Trachea (tissue), 1 donor: ENCODE data around the gene SNAP29.

- PRO-cap = no peak
Measured at GRCh38 chr22:19772391-19773466, 12.2 kb downstream of the TBX1 start.

DNA sequence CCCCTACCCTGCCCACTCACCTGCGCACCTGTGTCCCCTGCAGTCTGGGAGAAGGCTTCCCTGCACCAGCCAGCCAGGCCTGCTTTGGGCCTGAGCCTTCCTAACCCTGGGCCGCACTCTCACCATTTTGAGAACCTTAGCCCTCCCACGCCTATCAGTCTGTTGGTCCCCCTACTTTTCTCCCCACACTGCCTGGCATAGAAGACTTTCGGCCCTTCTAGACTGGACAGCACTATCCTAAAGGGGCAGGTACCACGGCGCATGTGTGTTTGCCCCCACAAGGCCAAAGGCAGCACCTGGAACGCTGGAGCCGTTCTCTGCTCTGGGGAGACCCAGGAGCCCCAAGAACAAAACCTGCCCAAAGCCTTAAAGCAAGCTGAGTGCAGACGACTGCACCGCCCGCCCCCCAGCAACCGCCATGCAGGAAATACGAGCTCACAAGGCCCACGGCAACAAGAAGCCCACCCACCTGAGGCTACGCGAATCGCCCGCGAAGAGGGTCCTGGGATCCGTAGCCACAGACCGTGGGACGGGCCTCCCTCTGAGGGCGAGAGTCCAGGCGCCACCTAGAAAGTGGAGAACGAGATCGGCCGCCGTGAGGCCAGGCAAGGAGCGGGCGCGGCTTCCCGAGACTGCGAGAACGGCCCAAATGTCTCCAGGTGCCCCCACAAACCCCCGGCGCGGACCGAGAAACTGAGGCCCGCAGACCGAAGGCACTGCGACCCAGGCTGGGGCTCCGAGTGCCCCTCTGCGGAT lies 522 bp downstream of the GNB1L start:
- PRO-cap = no peak

DNA sequence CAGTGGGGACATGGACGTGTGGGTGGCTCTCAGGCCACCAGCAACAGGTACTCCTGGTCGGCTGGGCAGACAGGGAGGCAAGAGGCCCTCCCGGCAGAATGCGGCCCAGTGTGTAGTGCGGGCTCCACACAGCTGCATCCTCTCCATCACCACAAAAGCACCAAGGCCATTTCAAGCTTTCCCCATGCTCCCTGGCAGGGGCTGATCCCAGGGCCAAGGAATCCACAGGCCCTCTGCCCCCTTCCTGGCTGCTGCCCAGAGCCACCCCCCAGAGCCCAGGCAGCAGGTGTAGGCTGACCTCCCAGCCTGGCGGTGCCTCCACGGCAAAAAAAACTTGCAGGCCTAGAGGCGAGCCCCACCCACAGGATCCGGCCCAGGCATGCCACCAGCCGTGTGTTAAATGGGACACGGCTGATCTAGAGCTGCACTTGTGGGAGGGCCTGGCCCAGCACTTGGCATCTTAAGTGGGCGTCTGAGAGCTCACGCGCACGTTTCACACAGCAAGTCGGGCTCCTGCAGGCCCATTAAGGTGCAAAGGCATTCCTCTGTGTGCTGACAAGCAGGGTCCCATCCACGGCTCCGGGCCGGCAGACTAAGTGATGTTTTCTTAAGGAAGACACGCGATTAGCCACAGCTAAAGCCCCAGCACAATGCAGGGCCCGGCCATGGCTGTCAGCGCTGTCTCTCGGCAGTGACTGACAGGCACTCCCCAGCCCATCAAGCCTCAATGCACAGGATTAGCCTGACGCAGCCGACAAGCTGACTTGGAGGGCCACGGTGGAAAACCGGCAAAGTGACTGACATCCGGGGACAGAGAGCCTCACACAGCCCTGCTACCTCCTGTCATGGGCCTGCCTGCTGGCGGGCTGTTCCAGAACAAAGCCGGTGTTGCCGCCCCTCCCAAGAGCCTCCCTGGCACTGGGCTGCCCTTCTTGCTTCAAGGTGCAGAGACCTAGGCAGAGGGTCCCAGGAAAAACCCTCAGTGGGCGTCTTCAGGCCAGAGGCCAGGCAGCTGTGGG lies 19.9 kb upstream of the GNB1L start:
- PRO-cap = no peak

DNA sequence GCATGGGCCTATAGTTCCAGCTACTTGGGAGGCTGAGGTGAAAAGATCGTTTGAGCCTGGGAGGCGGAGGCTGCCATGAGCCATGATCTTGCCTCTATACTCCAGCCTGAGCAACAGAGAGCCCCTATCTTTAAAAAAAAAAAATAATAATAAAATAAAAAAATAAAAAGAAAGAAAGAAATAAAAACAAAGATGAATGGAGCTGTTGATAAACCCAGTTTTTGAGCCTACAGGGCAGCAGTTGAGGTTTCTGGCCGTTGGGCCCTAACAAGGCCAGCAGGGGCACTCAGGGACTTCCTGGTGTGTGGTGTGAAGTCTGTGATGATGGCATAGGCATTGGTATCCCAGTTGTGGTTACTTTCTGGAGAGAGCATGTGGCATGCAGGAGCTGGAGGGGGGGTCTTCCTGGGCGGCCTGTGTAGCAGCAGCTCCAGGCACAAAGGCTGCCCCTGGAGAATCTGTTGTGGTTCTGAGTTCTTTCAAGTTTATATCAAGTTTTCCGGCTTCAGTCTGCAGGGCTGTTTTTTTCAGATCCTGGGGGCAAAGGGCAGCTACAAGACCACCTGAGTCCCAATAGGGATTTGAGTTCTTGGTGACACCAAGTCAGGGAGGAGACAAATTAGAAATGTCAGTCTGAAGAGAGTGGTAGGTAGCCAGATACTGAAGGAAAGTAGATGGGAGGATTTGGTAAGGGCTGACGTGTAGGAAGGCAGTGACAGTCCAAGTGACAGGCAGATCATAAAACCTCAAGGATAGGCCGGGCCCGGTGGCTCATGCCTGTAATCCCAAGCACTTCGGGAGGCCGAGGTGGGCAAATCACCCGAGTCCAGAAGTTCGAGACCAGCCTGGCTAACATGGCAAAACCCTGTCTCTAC lies 2.1 kb upstream of the TXNRD2 start:
- PRO-cap = no peak

- PRO-cap = no peak
Measured at GRCh38 chr22:19970863-19972019, 29.6 kb upstream of the TXNRD2 start.

GRCh38 chr22:19984195-19984648 lies 32.4 kb downstream of the ARVCF start:
- PRO-cap = no peak

GRCh38 chr22:19998138-19998535 lies 18.5 kb downstream of the ARVCF start:
- PRO-cap = no peak

DNA sequence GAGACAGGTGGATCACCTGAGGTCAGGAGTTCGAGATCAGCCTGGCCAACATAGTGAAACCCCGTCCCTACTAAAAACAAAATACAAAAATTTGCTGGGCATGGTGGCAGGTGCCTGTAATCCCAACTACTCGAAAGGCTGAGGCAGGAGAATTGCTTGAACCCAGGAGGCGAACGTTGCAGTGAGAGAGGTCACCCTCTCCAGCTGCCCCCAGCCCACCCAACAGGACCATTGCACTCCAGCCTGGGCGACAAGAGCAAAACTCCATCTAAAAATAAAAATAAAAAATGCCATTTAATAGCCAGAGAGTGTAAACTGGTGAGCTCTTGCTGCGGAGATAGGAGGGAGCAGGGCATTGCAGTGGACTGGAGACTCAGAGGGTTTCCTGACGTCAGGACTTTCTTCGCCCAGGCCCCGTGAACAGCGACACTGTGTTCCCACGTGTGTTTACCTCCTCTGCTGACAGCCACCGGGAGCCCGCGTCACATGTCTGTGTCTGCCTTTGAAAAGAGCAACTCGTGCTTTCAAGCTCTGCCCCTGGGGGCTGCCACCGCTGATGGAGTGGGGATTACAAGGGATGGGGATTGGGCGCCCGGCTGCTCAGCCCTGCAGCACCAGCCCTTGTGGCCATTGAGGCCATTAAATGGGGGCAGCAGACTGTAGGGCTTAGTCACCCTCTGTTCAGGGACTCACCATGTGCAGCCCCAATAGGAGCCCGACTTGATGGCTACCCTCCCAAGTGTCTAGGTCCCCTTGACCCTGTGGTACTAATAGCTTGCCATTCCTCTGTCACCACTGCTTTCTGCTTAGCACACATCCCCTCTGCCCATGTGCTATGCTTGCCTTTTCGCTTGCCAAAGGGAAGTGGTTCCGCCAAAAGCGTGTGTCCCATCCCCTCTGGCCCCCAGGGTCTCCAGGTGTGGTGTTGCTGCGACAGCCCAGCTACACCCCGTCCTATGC lies 3.3 kb downstream of the TANGO2 start:
- PRO-cap = no peak

- PRO-cap = no peak
Measured at GRCh38 chr22:20143126-20143819, 7.6 kb downstream of the CCDC188 start.

GRCh38 chr22:20235513-20235946 lies 32.6 kb downstream of the RTN4R start:
- PRO-cap = no peak

DNA sequence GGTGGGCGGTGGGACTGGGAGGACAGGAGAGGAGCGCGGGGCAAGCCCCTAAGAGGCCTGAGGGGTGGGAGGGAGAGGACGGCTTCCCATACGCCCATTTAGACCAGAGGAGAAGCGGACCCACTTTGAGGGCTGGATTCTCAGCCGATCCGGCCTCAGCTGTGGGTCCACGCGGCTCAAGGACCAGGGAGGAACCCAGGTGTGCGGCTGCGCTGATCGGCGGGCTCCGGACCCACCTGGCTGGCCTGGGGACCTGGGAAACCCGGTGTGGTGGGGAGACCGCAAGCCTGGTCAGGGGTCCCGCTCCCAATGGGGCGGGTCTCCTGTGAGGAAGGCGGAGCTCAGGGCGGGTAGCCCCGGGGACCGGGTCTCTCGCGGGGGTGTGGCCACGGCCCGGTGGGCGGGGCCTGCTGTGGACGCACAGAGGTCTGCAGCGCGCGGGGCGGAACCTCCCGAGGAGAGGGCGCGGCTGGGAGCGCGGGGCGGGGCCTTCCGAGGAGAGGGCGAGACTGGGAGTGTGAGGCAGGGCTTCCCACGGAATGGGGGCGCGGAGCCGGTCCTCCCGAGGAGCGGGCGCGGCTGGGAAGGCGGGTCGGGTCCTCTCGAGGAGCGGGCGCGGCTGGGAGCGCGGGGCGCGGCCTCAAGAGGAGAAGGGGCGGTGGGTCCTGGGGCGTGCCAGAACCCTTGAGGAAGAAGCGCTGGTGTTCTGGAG lies 21.1 kb downstream of the DGCR6L start:
- PRO-cap = unidirectional peak, plus-strand start at position 455 of the sequence

DNA sequence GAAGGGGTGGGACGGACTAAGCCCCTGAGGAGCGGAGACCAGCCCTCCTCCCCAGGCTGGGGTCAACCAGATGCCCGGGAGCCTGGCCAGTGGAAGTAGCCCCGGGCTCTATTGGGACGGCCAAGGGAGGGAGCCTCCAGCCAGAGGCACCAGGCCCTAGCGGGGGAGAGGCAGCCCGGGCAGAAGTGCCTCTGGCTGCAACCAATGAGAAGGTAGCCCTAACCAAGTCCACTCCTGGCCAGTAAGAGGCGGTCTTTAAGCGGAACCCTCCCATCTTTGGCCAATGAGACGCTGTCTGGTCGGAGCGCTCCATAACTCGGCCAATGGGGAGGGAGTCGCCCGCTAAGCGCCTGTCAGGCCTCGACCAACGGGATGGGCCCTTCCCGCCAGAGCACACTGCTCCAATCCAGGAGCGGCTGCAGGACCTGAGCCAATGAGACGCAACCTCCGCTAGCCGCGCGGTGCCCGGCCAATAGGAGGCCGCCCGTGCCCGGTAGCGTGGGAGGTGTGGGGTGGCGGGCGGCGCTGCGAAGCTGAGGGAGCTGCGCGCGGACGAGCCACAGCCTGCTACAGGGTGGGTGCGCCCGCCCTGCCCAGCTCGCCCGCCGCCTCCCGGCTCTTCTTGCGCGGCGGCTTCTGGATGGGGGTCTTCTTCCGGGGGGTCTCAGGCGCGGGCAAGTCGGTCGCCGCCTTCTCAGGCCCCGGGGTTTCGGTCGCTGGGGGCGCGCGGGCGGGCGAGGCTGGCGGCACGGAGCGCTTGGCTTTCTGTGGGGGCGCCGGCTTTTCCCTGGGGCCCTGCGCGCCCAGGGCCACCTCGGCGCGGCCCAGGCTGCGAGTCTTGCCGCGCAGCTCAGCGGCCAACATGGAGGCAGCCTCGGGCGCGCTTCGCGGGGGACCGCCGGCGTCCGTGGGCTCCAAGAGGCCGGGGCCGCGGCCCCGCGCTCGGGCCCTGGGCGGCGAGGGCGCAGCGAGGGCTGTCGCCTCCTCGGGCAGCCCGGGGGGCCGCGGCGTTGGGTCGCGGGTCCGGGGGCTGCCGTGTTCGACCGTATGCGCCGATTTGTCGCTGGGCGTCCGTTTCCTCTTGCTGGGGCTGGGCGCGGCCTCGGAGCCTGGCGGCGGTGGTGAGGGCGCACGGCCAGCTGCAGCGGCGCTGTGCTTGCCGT lies 12.4 kb downstream of the SCARF2 start:
- PRO-cap = unidirectional peak, plus-strand start at position 508 of the sequence; unidirectional peak, plus-strand start at position 522 of the sequence

GRCh38 chr22:20524090-20524536 lies 16.7 kb downstream of the MED15 start:
- PRO-cap = no peak

DNA sequence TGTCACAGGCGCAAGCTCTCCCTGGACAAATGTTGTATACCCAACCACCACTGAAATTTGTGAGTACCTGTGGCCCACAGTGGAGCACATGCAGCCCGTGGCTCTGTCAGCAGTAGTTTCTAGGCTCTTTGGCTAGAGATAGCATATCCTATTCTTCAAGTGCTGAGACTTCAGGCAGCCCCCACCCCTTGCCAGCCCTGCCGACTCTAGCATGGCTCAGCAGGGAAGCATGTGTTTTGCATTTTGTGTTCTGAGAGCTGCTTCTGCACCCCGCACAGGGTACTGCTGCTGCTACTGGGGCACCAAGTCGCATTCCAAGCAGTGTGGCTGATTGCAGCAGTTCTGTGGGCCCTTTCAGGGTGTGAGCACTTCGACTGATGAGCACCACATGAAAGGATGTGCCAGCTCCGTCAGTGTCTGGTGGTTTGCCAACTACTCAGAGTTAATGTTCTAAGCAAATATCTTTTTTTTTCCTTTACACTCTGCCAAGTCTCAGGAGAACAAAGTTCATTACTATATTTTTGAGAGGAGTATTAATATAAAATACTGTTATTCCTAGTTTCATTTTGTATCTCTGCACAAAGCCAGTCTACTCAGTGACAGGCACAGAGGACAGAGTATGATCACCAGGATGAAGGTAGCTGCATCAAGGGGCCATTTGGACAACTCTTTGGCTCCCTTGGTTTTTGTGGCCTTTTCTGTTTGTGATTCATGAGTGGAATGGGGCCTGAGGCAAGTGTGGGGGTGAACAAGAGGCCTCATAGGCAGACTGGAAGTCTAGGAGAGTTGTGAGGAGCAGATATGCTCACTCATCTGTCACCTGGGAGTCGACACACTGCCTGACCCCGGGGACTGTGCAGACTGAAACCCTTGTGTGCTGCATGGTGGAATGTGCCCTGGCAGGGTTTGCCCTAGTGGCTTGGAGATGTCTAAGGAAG lies 59.6 kb downstream of the MED15 start:
- PRO-cap = no peak

DNA sequence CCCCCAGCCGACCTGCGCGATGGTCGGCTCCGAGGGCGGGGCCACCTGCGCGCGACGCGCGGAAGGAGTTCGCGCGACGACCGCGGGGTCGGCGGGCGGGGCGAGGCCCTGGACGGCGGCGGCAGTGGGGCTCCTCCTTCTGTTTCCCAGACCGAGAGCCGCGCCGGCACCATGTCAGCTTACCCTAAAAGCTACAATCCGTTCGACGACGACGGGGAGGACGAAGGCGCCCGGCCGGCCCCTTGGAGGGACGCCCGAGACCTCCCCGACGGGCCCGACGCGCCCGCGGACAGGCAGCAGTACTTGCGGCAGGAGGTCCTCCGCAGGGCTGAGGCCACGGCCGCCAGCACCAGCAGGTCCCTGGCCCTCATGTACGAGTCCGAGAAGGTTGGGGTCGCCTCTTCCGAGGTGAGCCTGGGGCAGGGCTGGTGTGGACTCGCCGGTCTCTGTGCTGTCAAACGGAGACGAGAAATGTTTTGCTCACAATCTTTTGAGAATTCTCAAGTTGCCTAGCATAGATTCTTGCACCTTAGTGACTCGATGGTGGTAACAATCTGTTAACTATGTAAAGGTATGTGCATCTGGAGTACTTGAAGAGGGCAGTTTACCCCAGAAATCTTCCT lies at the start of gene SNAP29:
SNAP29 (plus strand) TSS at position 68 of the 623 bp plus-strand sequence.
- PRO-cap = bidirectional peak, plus-strand start at position 91 of the sequence, minus-strand start outside the sequence

- PRO-cap = bidirectional peak, plus-strand start at chr22:20917870, minus-strand start at chr22:20917861
Measured at GRCh38 chr22:20917651-20918510, 674 bp downstream of the CRKL start.

DNA sequence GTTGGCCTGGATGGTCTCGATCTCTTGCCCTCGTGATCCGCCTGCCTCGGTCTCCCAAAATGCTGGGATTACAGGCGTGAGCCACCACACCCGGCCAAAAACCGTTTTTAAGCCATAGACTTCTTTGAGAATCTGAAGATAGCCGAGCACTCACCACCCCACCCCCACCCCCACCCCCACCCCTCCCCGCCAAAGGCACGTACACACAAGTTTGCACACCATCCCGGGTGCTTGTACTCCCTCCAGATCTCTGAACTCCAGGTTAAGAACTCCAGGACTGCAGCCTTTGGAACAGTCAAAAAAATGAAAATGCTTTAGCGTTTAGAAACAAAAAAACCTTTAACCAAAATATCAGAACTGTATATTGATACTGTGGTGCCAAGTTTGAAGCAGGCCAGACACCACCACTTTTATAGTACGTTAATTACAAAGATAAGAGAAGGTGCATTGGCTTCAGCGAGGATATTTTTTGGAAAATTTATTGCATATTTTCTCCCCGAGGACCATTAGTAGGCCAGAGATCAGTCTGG lies 1.7 kb downstream of the CRKL start:
- PRO-cap = no peak

DNA sequence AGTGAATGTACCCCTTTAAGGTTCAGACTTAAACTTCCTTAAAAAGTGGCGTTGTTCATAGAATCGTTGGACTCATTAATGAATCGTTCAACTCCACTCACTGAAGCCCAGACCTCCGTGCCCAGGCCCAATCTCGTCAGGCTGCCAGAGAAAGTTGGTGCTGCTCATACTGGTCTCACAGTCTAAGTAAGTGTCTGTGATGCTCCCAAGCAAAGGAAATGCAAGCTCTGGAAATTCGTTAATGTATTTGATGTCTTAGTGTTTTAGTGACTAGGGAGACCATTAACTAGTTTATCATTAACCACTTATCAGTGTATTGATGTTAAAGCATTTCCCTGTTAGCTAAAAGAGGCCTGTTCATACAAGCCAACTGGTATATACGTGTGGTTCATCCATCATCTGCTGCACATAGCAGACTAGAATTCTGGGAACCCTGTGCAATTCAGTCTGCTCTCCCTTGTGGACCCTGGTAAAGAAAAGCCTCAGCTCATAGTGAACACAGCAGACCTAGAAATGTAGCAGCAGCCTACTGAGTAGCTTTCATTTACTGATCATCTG lies 15.9 kb upstream of the AIFM3 start:
- PRO-cap = no peak

DNA sequence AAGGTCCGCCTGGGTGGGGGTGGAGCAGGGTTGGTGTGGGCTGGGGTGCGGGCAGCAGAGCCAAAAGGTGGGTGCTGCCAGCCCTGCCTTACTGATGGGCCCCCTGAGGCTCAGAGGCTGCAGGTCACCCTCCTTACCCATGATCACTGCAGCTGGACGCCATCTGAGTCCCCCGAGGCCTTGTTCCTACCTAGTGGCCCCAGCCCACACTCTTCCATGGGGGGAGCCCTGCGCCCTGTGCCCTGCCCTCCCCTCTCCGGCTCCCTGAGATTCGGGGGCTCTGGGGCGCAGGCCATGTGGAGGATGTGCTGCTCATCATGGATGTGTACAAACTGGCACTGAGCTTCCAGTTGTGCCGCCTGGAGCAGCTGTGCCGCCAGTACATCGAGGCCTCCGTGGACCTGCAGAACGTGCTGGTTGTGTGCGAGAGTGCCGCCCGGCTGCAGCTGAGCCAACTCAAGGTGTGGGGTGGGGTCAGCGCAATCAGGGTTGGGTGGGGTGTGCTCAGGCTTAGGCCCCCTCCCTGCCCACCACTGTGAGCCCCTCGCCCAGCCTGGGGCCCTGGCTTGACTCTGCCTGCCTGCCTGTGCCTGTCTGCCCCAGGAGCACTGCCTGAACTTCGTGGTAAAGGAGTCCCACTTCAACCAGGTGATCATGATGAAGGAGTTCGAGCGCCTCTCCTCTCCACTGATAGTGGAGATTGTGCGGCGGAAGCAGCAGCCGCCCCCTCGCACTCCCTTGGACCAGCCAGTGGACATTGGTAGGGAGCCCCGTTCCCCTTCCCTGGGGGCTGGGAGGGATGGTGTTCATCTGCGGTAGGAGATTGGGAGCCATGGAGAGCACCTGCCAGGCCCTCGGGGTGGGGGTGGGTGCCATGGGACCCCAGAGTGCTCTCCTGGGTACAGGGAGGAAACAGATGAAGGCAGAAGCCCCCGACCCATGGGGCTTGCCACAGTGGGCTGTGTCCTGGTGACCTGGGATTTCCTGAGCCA lies 7.4 kb downstream of the THAP7 start:
- PRO-cap = no peak

DNA sequence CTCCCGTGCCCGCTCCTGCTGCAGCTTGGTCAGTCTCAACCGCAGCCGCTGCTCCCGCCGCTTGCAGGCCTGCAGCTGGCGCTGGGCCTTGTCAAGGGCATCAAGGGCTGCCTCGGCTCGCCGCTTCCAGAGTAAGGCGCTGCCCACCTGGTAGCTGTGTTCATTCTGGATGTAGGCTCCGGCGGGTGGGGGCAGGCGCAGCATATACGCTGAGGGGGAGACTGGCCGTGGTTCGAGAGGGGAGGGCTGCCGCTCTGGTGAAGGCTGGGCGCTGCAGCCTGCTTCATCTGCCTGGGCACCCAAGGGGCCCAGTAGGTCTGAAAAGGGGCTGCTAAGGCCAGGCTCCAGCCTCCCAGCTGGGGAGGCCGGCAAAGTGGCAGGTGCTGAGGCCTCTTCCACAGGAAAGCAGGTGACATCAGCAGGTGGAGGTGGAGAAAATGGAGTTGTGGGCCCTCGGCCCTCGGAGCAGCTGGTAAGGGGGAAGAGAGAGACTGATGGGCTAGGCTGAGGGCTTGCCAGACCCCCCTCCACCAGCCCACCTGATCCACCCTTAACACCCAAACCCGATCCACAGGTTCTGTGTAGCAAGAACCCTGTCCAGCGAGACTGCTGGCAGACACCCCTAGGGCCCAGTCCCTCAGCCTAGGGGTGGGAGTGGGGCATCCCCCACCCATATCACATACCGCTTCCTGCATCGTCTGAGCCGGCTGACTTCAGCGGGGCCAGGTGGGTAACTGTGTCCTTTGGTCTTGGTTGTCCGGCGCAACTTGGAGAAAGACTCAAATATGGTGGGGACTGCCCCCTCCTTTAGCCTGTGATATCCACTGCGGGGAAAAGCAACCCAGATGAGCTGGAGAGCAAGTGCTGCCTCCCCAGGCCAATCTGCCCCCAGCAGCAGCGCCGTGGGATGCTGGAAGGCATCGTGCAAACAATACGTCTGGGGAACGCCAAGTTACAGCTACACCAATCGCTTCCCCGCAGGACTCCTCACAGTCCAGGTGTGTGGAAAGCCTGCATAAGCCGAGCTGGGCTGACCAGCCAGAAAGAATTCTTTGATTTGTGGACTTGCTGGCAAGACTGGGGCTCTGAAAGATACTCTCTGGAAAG lies 1.6 kb downstream of the THAP7 start:
- PRO-cap = no peak